Cardiac fibroblast (primary cell): ENCODE measurements around a stretch of chr18.

- RRBS, result no CpG with 5 or more reads among the region's 20 CpGs
Observed at GRCh38 chr18:3245892-3246344, 1.7 kb upstream of the MYL12A start.

DNA sequence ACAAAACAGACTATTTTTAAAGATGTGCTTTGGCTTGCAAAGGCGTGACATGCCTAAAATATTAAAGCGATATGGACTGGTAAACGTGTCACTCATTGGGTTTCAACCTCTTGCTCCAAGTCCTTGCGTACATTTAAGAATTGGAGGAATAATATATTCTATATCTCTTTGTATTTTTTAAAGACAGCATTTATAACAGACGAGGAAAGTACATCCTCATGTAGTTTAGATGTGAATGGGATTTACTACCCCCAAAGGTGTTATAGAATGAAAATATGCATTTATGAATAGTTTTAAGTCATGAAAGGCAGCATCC is 3.8 kb downstream of the MYL12A start:
- RRBS, result no CpG with 5 or more reads among the region's 5 CpGs

DNA sequence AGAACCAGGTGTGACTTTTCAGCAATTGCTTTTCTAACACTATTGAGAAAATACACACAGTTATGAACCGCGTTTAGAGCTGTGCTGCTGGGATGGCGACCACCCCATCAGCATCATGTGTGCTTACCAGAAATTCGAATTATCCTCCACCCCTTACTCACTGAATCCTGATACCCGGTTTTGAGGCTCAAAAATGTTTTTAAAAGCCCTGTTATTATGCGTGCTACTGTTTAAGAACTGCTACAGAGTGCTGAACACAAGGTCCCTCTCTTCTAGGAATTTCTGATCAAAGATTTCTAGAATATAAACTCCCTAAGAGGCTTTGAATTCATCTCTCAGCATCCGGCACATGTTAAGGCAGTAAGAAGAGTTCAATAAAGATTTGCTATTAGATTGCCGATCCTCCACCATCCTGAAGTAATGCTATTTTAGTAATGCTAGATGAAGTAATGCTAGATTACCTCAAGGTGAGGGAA is 1.1 kb upstream of the MYL12B start:
- RRBS, result no CpG with 5 or more reads among the region's 8 CpGs

DNA sequence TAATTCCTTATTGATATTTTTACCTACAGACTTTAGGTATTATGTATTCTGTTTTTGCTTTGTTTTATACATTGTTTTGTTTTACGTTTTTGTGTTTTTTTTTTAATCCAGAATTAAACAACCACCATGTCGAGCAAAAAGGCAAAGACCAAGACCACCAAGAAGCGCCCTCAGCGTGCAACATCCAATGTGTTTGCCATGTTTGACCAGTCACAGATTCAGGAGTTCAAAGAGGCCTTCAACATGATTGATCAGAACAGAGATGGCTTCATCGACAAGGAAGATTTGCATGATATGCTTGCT is 10.8 kb downstream of the MYL12B start:
- RRBS, result no CpG with 5 or more reads among the region's 5 CpGs

DNA sequence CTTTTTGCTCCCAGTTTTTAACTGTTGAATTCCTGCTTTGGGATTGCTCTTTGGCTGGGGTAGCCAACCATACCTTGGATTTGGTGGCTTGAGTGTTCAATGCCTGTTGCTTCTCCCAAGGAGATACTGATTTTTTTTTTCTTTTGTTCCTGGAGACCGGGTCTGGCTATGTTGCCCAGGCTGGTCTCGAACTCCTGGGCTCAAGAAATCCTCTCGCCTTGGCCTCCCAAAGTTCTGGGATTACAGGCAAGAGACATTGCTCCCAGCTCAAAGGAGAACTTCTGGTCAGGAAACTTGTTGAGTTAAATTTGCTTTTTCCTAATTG is 3.0 kb downstream of the TGIF1 start:
- RRBS, result no CpG with 5 or more reads among the region's 3 CpGs

- RRBS, result no CpG with 5 or more reads among the region's 9 CpGs
Observed at GRCh38 chr18:3553932-3554746, 104.2 kb downstream of the TGIF1 start.

- RRBS, result no CpG with 5 or more reads among the region's 6 CpGs
Observed at GRCh38 chr18:3584921-3585360, 135.0 kb downstream of the TGIF1 start.

- RRBS, result no CpG with 5 or more reads among the region's 9 CpGs
Observed at GRCh38 chr18:3654509-3655151, 204.7 kb downstream of the TGIF1 start.

- RRBS, result no CpG with 5 or more reads among the region's 1 CpG
Observed at GRCh38 chr18:3795017-3795311, 345.0 kb downstream of the TGIF1 start.

GRCh38 chr18:3995315-3996087 is 459.6 kb downstream of the DLGAP1 start:
- RRBS, result no CpG with 5 or more reads among the region's 10 CpGs

GRCh38 chr18:5395409-5395999 is 100.0 kb upstream of the ZBTB14 start:
- RRBS, result no CpG with 5 or more reads among the region's 14 CpGs

- RRBS, result no CpG with 5 or more reads among the region's 1 CpG
Observed at GRCh38 chr18:5513966-5514457, 29.8 kb downstream of the EPB41L3 start.

DNA sequence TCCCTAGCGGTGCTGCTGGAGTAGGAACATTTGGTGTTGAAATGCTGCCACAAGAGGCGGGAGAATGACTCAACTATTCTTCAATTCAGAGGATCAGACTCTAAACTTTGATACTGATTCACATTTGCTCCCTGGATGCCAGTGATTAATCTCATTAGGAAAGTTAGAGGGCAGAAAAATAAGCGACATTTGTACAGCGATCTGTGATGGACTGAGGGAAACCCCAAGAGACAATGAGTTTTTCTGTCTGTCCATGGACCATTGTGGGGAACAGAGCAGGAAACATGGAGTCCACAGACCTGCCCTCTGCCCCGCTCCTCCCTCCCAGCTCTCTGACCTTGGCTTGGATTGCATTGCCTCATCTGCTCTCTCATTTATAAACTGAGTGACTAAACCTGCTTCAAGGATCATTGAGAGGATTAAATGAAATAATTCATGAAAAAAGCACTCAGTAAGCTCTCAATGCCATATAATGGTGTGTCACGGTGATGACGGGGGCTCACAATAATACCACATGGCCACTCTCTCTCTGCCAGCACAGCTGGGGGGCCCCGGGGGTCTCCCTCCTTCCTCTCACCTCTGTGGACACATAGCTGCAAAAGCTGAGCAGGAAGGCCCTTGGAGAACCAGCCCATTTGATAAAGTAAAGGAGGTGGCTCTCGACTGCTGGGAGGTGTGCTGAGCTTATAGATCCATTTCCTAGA is 12.8 kb upstream of the EPB41L3 start:
- RRBS, result no CpG with 5 or more reads among the region's 9 CpGs

GRCh38 chr18:6248571-6248987 is 166.1 kb downstream of the L3MBTL4 start:
- RRBS, result no CpG with 5 or more reads among the region's 4 CpGs

DNA sequence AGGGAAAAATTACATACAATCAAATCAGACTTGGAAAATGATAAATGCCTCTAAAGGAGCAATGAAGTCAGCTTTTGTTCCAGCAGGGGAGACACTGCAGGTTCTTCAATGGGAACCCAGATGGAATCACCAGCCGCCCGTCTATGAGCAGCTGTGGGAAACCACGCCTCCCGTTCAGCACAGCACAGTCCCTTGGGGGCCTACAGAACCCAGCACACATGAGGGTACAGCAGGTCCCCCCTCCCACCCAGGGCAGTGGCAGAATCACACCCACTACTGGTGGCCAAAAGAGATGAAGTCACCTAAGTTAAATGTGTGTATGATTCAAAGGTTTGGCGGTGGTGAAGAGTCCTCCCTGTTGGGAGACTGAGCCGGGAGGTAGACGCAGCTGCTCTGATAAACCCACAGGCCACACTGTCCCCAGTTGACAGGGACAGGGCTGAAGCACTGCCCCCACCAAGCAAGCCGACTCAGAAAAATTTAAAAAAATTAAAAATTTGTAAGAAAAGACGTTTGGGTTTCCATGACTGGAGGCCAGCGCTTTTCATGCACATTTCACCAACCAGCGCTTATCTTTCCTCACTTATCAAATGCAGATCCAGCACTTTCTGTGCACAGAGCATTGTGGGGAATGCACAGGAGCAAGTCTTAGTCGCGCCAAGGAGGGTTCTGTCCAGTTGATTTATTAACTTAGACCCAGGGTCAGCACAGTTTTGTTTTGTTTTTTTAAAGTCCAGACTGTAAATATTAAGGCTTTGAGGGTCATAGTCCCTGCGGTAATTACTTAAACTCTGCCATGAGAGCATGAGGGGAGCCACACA is 44.2 kb downstream of the L3MBTL4 start:
- RRBS, result no CpG with 5 or more reads among the region's 14 CpGs

- RRBS, result no CpG with 5 or more reads among the region's 7 CpGs
Observed at GRCh38 chr18:6731118-6731780, 1.7 kb downstream of the ARHGAP28 start.

GRCh38 chr18:7257116-7257612 is 26.3 kb downstream of the LRRC30 start:
- RRBS, result 43% methylated on average over 1 of the region's 6 CpGs

DNA sequence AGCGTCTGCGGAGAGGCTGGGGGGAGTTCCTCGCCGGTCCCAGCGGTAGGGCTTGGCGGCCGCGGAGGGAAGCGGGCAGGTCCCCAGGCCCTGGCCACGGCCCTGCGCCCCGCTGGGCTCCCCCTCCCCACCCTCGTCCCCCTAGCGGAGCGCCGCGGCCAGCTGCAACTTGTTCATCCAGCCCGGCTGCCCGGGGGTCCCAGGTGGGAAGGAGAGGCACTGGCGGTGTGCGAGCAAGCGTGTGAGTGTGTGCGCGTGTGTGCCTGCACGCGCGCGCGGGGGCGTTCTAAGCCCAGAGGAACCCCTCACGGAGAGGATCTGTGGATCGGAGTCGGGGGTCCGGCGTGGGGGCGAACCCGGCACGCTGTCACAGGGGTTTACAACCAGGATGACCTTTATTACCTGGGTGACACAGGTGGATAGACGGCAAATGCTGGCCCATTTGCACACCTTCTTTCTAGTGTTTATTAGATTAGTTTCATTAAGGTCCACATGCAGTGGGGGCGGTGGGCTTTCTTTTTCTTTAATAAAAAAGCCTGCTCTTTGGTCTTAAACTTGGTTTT is 1.4 kb downstream of the PTPRM start:
- RRBS, result 2% methylated on average over 4 of the region's 40 CpGs